A172 (cell line): ENCODE results near the gene AKAP13.

DNA sequence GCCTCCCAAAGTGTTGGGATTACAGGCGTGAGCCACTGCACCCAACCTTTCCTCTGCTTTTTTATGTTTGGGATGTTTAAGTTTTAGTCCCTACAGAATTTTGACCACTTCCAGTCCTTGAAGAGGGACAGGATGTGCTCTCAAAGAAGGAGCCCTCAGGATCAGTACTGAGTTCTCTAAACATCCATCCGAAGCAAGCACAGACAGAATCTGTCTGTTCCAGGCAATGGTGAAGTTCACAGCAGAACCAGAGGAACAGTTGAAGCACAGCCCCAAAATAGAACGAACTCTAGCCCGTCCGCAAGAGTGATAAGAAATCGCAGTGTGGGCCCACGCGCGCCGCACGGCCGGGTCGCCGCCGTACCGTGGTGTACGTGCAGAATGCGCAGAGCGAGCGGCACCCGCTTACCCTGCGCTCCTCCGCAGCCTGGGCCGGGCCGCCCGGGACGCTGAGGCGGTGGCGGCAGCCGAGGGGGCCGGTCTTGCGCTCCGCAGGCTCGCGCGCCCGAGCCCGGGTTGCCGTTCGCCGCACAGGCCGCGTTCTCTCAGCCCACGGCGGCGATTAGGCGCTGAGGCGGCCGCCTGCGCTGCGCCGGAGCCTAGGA lies 20.9 kb downstream of the WDR73 start:
- RAMPAGE, long total RNA = no peak

- RAMPAGE, long total RNA = no peak
These were observed 14.8 kb downstream of the ZNF592 start for GRCh38 chr15:84762908-84763803.

- RAMPAGE, long total RNA = no peak
These were observed 22.7 kb downstream of the ZNF592 start for GRCh38 chr15:84770809-84771688.

DNA sequence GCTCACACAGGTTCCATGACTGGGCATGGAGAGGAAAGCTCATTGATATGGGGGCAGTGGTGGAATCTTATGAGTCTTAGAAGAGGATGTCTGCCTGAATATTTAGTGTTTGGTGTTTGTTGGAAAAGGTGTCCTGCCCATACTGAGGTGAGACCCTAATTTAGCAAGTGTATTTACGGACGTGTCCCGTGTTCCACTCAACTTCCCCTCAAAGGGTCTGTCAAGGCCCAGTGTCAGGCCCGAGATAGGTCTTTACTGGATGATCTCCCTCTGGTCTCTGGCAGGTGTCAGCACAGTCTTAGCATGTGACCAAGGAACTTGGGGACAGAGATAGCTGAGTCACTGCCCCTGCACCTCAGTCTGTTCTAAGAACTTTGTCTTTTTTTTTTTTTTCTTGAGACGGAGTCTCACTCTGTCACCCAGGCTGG lies 32.2 kb upstream of the ALPK3 start:
- RAMPAGE, long total RNA = no peak

DNA sequence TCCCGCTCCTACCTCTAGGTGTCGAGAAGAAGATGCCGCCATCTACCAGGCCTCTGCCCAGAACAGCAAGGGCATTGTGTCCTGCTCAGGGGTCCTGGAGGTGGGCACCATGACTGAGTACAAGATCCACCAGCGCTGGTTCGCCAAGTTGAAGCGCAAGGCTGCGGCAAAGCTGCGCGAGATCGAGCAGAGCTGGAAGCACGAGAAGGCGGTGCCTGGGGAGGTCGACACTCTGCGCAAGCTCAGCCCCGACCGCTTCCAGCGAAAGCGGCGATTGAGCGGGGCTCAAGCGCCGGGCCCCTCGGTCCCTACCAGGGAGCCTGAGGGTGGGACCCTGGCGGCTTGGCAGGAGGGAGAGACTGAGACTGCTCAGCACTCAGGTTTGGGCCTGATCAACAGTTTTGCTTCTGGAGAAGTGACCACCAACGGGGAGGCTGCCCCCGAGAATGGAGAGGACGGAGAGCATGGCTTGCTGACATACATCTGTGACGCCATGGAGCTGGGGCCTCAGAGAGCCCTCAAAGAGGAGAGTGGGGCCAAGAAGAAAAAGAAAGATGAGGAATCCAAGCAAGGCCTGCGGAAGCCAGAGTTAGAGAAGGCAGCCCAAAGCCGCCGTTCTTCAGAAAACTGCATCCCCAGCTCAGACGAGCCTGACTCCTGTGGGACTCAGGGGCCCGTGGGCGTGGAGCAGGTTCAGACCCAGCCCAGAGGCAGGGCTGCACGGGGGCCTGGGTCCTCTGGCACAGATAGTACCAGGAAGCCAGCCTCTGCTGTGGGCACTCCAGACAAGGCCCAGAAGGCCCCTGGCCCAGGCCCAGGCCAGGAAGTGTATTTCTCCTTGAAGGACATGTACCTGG lies 22.8 kb downstream of the ALPK3 start:
- RAMPAGE, long total RNA = no peak

DNA sequence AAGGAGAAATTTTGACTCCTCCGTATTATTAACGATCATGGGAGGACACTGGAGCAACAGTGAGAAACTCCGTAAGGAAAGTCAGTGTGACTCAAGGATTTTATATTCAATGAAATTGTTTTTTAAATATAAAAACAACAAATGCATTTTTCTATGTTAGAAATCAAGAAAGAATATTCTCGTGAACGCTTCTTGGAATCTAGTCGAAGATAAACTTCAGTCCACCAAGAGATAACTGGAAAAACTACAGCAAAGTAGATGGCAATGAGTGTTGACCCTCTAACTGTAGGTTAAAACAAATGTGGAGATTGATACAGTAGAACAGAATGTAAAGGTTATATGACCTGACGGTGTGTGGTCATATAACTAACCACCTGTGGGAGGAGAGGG lies 52.5 kb downstream of the PDE8A start:
- RAMPAGE, long total RNA = no peak

GRCh38 chr15:85039092-85039990 lies 57.7 kb downstream of the PDE8A start:
- RAMPAGE, long total RNA = no peak

DNA sequence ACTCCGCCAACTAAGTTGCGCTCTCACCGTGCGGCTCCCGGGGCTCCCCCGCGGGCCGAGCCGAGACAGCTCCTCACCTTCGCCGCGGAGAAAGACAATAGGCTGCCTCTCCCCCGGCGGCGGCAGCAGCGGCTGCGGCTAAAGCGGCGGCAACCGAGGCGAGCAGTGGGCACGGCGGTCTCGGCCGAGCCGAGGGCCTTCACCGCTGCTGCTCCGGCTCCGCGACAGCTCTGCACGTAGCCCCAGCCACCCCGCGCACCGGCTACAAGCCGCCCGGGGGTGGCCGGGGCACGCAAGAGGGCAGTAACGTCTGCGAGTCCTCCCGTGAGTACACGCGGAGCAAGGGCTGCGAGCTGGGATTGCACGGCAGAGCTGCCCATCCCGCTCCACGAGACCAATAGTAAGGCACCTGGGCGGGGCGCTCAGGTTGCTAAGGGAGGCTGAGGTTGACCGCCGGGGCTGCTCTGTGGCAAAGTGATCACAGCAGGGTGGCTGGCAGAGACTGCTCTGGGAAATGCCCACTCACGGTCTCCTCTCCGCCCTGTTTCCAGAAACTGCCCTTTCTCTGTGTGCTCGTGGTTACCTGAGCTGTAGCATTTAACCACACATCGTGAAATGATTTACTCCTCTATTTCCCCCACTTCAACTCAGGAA lies 145.8 kb upstream of the AKAP13 start:
- RAMPAGE, long total RNA = no peak

DNA sequence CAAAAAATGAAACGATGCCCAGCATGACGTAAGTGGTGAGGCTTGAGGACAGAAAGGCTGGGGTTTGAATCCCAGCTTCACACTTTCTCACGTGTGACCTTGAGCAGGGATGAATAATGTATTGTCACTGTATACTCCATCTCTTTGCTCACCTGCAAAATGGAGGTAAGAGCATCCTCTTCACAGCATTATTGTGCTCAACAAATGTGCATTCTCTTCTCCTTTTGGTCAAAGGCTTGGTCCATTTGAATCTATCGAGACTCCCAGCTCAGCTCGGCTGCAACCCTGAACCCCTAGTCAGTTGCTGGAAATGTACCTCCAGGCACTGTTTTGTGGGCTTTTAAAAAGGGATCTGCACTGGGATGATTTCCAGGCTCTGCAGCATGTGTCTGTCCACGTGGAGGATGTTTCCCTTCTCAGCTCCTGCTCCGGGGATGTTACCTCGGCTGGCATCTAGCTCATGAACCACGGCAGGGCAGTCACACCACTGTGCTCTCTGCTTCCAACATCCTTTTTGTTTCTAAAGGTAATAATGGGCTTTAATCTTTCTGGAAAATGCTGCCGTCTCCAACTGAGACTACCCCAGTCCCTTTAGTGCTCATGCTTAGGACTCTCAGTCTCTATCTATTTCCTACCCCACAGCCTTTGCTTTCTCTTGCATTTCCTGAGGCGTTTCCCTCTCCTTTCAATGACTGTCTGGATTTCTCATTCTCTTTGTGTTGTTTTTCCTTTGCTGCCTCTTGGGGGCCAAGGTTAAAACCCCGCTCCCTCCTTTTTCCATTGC lies 43.0 kb upstream of the AKAP13 start:
- RAMPAGE, long total RNA = no peak

- RAMPAGE, long total RNA = no peak
These were observed 31.4 kb upstream of the AKAP13 start for GRCh38 chr15:85349034-85349458.

DNA sequence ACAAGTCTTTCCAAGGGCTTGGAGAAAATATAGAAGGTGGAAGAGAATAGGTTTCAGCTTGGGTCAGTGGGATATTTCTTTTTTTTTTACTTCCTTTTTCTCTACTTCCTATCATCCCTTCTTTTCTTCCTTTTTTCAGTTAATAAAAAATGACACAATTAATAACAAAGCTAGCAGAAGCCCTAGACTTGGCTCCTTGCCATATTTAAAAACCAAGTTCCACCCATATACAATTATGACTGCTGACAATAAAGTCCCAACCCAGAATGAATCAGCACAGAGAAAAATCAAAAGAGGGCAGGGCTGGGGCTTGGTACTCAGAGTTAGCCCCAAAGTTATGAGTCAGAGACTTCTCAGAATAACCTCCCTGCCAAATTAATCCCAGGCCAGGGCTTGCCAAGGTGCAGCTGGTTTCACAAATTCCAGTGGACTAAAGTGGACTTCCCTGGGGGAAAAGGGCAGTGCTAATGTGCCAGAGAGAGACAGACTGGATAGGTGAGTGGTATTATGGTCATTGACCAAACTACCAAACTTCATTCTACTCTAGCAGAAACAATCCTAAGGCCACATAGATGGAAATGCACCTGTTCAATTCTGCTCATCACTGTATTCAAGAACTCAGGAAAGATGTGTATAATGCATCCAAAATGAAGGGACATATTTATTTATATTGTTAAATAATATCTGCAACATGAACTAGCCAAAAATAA lies 22.4 kb upstream of the AKAP13 start:
- RAMPAGE, long total RNA = no peak

DNA sequence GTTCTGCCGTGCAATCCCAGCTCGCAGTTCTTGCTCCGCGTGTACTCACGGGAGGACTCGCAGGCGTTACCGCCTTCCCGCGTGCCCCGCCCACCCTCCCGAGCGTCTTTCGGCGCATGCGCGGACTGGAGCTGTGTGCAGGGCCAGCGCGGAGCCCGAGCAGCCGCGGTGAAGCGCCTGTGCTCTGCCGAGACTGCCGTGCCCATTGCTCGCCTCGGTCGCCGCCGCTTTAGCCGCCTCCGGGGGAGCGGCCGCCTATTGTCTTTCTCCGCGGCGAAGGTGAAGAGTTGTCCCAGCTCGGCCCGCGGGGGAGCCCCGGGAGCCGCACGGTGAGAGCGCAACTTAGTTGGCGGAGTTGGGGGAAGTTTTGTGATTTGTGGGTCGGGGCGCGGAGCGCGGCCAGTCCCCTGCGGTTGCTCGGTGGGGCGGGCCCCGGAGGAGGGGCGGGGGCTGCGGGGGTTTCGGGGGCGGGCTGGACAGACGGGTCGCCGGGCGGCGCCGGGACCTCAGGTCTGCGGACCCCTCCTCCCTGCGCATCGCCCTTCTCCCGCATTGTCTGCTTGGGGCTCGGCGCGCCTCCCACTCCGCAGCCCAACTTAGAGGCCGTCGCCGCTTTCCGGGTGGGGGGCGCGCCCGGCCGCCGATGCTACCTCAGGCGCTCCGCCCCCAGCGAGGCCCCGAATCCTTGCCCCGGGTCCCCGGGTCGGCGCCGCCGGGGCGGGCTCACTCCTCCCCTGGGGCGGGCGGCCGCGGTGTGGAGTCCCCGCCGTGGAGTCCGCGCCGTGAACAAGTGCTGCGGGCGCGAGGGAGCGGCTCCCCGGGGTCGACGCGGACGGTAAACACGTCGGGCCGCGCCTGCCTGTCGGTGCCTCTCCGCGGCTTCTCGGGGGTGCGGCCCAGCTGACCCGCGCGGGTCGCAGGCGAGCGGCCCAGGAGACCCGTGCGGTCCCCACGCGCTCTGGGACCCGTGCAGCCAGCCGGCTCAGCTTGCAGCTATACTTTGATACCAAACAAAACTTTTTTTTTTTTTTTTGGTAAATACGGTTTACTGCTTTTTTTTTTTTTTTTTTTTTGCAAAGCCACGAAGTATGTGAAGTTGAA lies at the start of gene AKAP13:
Gene AKAP13 (plus strand): TSS at position 134 of the 1,101 bp plus-strand sequence.
- RAMPAGE, long total RNA = no peak

DNA sequence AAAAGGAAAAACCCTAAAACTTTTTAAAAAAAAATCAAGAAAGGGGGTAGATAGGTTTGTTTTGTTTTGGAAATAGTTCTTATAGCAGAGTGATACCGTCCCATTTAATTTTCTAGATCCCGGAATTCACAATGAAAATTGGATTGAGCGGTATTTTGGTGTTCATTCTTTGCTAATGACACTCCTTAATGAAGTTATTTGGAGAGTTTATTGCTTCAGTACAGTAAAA lies 1.1 kb downstream of the AKAP13 start:
- RAMPAGE, long total RNA = no peak

DNA sequence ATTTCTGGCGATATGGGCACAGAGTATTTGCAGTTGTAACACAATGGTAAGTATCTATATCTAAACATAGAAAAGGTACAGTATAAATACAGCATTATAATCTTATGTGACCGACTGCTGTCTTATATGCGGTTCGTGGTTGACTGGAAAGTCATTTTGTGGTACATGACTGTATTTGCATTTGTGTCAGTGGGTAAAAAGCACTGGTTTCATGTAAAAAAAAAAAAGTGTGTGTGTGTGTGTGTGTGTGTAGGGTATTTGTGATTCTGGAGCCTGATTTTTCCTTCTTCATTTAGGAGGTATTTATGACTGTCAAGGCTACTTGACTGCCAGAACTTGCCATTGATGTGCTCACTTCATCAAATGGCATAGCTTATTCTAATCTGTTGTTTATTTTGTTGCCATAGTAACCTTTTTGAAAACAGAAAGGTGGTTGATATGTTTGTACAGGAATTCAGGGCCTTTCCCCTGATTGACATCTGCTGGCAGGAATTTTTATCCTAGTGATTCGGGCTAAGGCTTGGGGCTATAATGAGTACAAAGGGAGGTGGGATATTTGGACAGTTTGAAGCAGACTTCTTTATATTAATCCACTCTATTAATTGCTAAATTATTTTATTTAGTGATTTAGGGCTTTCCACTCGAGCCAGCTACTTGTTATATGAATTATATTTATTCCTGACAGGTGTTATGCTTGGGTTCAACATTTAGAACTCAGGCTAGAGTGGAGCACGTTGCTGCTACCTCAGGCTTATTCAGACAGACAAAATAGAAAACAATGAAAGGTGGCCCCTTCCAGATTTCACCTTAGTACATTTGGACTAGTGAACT lies 63.4 kb downstream of the AKAP13 start:
- RAMPAGE, long total RNA = no peak

DNA sequence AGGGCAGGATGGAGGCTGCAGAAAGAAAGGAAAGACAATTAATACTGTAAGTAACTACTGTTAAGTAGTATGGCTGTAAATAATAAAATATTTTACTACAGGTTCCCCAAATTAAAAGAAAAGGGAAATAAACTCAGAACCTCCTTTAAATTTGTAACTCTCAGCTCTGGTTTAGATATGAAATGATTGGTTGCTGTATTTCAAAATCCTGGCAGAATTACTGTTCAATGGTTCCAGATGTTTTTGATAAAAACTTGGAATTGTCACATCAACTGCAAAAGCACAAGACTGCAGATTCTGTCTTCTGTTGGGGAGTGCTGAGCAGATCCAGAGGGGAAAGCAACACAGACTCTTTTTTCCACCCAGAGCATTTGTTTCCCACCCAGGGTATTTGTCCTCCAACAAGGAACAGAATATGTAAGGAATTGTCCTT lies 178.2 kb downstream of the KLHL25 start:
- RAMPAGE, long total RNA = no peak

DNA sequence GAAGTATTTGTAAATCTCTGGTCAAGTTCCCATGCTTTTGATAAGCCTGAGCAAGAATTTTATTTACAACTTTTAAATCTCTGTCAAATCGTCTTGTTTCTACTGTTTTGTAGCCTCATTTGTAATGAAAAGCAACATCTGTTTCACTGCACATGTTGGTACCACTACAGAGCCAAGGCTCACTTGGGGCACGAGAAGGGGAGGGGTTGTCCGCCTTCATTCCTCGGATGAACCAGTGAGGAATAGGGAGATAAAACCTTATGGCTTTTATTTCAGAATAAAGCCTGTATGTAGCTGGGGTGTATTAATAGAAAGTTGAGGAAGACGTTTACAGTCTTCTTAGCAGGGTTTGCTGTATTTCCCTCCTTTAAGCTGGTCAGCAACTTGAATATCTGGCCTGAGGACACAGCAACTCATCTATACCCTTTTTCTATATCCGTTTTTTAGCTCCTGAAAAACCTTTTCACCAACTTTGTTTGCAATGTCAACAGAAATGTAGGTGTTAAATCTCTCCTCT lies 176.8 kb downstream of the KLHL25 start:
- RAMPAGE, long total RNA = no peak

DNA sequence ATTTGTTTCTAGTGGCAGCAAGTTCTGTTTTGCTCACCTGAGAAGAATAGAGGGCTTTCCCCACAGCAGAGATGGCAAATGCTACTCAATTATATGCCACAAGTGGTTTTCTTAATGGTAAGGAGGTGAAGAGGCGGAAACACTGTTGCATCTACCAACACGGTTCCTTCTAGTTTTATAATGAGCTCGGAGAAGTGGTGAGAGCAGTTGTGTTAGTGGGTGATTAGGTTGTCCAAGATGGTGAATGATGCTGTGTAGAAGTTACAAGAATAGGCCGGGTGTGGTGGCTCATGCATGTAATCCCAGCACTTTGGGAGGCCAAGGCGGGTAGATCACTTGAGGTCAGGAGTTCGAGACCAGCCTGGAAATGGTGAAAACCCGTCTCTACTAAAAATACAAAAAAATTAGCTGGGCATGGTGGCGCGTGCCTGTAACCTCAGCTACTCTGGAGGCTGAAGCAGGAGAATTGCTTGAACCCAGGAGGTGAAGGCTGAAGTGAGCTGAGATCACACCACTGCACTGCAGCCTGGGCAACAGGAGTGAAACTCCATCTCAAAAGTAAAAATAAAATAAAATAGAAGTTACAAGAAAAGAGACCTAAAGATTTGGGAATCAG lies 147.8 kb downstream of the KLHL25 start:
- RAMPAGE, long total RNA = no peak

GRCh38 chr15:85669497-85669986 lies 125.2 kb downstream of the KLHL25 start:
- RAMPAGE, long total RNA = no peak

DNA sequence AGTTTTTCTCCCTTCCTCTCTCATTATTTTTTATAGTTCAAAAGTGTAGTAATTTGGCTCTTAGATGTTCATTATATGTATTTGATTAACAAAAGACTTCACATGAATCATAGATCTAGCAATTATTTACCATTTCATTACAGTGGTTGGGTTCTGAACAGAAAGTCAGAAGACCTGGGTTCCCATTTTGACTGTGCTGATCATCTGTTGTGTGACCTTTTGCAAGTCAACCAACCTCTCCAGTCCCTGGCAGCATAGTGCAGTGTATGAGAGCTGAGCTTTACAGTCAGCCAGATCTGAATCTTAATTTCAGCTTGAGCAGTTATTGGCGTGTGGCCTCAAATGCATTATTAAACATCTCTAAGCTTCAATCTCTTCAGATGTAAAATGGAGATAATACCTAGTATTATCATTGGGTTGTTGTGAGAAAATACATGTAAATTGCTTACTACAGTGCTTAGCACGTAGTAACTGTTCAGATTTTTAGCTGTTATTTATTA lies 104.2 kb downstream of the KLHL25 start:
- RAMPAGE, long total RNA = no peak

- RAMPAGE, long total RNA = no peak
These were observed 92.4 kb downstream of the KLHL25 start for GRCh38 chr15:85702218-85702876.